ENCODE measurements around a stretch of chr1.

GRCh38 chr1:111198745-111199642 lies 1.5 kb downstream of the DENND2D start:
- PRO-cap = no peak

DNA sequence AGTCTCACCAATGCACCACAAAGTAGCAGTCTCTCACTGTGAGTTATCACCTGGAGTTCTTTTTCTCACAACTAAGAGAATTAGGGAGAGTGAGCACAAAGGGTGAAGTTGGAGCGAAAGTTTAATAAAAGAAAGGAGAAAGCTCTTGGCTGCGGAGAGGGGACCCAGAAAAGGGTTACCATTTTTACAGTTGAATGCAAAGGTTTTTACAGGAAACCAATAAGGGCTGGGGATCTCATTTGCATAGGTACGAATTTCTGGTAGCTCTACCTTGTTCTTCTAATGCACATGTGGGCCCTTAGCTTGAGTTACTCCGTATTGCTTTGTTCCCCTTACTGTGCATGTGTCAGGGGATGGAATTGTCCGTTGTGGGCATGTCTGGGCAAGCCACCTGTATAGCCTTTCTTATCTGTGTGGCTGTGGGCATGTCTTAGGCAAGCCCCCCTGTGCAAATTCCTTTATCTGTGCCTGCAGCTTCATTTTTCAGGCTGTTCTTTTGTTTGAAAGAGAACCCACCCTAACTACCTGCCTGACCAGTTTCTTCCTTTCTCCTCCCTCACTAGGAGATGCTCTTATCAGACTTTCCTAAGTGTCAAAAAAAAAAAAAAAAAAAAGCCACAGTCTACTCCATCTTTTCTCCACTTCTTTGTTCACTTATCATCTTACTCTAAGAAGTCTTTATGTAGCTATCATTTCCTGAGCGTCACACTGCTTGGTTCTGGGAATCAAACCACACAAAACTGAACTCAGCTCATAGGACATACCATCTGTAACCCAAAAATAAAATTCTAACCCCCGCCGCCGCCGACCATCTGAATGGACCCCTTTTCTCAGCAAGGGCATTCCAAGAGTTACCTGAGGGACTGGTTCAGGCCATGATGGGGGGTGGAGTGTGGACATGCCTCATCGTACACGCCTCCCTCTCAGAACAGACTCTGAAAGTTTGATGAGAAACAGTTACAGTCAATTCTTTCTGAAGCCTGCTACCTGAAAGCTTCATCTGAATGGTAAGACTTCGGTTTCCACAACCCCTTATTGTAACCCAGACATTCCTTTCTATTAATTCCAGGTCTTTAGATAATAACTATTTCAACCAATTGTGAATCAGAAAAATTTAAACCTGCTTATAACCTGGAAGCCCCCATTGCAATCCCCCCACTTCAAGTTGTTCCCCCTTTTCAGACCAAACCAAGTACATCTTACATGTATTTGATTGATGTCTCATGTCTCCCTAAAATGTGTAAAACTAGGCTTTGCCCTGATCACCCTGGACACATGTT lies 12.8 kb upstream of the CHI3L2 start:
- PRO-cap = unidirectional peak, minus-strand start at position 320 of the sequence

DNA sequence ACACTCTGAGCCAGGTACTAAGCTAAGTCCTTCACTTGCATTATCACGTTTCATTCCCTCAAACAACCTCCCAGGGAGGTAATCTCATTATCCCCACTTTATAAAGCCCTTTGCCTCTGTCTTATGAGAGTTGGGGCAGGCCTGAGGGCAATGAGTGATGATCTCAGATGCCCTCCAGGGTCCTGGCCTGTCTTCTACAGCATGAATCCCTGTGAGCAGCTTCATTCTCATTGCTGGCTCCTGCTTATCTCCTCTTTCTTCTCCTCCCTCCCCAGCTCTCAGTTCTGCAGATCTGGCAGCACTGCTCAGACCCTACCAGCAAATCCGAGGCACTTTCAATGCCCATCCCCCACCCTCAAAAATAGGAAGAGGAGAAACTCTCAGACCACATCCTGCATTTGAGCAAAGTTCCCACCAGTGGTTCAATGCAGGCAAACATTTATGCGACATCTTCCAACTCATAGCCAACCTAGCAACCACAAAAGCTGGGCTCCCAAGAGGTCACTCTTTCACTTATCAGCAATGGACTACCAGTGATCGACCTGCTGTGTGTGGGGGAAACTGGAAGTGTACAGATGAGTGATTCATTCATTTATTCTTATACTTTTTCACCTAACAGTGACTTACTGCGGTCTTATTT lies 5.9 kb upstream of the CHI3L2 start:
- PRO-cap = bidirectional peak, plus-strand start at position 449 of the sequence, minus-strand start at position 294 of the sequence

- PRO-cap = no peak
Measured at GRCh38 chr1:111476611-111477453, 3.0 kb downstream of the C1orf162 start.

- PRO-cap = no peak
Measured at GRCh38 chr1:111489551-111490029, 13.8 kb downstream of the ADORA3 start.

- PRO-cap = bidirectional peak, plus-strand start at chr1:111508423, minus-strand start at chr1:111508282
Measured at GRCh38 chr1:111508244-111508599, 4.8 kb upstream of the ADORA3 start.

GRCh38 chr1:111514995-111516081 lies 11.9 kb upstream of the ADORA3 start:
- PRO-cap = bidirectional peak, plus-strand start at chr1:111515915, minus-strand start at chr1:111515757

GRCh38 chr1:111733225-111734329 lies 5.6 kb downstream of the INKA2 start:
- PRO-cap = bidirectional peak, plus-strand start at chr1:111733567, minus-strand start at chr1:111733426; bidirectional peak, plus-strand start at chr1:111734217, minus-strand start at chr1:111734112

DNA sequence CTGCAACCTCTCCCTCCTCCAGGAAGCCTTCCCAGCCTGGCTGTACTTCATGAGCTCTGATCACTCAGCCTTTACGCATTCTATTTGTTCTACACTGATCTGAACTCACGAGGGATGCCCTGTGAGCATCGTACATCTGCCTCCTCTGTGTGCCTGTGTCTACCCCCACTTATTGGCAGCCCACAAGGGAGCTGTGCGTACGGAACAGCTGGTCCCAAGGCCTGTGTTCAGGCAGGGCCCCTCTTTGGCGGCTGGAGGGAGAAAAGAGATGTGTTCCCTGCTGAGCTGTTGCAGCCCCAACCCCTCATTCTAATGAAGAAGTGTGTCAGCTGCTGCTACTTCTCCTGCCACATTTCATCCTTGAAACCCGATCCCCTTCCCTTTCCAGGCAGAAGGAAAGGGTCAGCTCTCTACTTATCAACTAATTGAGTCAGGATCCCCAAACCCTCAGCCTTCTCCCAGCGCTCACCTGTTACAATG lies 3.3 kb downstream of the INKA2 start:
- PRO-cap = unidirectional peak, minus-strand start at position 314 of the sequence

- PRO-cap = bidirectional peak, plus-strand start at chr1:111744014, minus-strand start at chr1:111743846
Measured at GRCh38 chr1:111743610-111744370, 4.6 kb upstream of the INKA2 start.

DNA sequence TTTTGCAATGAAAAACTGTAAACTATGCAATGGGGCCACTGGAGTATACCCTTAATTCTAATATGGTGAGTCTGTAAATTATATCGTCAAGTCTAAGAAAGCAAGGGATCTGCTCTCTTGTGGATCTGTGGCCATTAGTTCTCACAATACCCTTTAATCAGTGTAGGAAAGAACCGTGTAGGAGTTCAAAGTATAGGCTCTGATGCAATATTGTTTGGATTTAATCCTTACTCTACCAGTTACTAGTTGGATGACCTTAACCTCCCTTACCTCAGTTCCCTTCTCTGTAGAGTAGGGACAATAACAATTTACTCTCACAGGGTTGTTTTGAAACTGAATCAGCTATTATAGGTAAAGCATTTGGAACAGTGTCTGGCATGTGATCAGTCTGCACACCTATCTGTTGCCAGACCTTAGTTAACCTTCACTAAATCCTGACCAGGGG lies 106.8 kb downstream of the DDX20 start:
- PRO-cap = no peak

DNA sequence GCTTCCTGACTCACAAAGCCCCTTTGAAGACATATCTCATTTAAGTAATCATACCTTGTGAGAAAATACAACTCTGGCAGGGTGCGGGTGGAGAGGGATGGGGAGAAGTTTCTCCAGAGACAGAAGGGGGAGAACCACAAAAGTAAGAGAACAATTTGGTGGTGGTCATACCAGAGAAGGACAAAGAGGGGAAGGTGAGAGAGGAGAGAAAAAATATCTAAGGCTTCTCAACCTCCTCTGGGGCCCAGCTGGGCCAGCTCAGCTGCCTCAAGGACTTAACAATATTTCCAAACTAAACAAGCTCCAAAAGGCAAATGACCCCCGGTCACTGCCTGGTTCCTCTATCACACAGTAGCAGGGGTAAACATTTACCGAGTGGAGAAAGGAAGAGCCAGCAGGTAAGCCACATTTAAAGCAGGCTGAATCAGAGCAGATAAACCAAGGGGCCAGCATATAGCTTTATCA lies 102.2 kb downstream of the KCND3 start:
- PRO-cap = no peak

- PRO-cap = bidirectional peak, plus-strand start at chr1:112396836, minus-strand start at chr1:112396831
Measured at GRCh38 chr1:112396758-112397722, 1.0 kb downstream of the CTTNBP2NL start.

DNA sequence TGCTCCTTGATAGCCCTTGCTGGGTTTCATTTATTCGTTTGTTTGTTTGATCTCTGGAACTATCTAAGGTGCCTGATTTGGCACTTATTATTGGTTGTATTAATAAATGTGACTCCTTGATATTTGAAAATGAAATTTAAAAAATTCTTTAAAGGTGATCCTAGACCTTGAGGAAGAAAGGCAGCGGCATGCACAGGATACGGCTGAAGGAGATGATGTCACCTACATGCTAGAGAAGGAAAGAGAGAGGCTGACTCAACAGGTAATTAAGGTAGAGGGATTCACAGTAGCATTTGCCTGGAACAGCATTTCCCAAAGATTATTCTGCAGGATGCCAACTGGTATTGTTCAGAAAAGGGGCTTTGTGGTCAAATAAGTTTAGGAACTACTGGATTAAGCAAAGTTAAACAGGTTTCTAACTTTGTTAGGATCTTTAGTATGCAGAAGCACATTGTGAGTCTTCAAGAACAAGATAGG lies 54.4 kb upstream of the WNT2B start:
- PRO-cap = no peak

DNA sequence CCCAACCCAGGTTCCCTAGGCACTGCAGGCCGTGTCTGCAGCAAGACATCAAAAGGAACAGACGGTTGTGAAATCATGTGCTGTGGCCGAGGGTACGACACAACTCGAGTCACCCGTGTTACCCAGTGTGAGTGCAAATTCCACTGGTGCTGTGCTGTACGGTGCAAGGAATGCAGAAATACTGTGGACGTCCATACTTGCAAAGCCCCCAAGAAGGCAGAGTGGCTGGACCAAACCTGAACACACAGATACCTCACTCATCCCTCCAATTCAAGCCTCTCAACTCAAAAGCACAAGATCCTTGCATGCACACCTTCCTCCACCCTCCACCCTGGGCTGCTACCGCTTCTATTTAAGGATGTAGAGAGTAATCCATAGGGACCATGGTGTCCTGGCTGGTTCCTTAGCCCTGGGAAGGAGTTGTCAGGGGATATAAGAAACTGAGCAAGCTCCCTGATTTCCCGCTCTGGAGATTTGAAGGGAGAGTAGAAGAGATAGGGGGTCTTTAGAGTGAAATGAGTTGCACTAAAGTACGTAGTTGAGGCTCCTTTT lies 11.6 kb downstream of the WNT2B start:
- PRO-cap = no peak

GRCh38 chr1:112675824-112676081 lies 1.3 kb downstream of the MOV10 start:
- PRO-cap = no peak

DNA sequence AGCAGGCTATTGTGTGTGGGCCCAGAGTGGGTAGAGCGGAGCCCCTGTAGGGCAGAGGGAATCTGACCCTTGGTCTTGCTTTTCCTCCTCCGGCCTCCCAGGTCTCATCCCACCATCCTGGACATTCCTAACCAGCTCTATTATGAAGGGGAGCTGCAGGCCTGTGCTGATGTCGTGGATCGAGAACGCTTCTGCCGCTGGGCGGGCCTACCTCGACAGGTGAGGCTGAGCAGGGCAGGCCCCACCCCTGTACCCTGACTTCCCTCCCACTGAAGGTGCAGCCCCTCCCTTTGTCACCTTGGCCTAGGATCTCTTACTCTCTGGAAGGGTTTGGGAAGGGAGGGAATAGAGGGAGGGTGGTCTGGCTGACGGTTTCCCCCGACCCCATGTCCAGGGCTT lies 9.0 kb downstream of the RHOC start:
- PRO-cap = no peak

GRCh38 chr1:112871142-112871460 lies 84.9 kb downstream of the SLC16A1 start:
- PRO-cap = no peak

- PRO-cap = no peak
Measured at GRCh38 chr1:112904990-112905483, 51.0 kb downstream of the SLC16A1 start.

DNA sequence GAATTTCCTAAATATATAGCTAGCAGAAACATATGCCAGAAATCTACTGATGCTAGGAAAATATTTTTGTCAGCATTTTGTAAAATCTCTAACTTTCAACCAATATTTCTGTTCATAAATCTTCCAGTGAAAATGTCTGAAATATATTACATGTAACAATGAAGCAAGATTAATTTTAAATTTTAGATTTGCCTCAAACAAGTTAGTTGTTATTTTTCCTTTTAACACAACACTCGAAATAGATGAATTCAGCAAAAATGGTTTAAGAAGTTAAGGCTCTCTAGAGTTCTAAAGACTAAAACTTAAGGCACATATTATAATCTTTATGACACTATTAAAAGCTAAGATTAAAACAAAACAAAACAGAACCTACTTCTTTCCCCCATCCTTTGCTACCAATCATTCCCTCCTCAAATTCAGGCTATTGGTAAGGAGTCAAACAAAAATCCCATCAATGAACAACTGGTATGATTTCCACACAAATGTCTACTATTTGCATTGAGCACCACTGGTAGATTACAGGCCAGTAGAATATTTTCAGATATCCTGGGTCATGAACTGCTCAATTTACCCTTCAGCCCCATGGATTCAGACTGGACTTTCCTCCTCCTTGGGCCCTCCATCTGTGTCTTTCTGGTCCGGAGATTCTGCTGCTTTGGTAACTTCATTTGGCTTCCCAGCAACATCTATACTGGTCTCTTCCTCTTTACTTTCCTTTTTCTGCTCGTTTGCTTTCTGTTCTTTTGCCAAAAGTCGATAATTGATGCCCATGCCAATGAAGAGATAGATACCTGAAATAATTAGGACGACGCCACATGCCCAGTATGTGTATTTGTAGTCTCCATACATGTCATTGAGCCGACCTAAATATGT lies 42.5 kb downstream of the SLC16A1 start:
- PRO-cap = no peak